ENCODE measurements around the genes ETFDH and TRIM61.

DNA sequence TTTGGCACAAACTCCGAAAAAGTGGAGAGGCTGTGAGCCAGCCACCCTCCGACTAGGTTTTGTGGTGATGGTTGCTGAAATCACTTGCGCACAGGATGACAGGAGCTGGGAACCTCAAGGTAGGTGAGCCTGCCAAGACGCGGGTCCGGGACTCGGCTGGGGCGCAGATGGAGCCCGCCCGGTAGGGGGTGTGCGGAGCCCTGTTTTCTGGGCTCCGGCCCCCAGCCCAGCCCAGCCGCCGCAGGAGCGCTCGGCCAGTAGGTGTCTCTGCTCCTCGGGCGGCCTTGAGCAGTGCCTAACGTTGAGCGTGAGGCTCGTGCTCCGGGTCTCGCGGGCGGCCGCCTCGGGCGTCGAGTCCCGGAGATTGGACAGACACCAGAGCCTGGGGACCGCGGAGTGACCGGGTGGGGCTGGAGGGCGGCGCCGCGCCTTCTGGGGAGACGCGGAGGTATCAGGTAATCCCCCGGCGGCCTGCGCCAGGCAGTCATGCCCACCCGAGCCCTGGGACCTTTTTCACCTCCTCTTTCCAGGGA, 14.3 kb upstream of the FGG start:
- RRBS: under 1% methylated on average over 24 of the region's 43 CpGs

GRCh38 chr4:155666195-155666629, 436 bp upstream of the GUCY1A1 start:
- RRBS: no CpG with 5 or more reads among the region's 2 CpGs

GRCh38 chr4:155881529-155882132, 15.6 kb upstream of the ASIC5 start:
- RRBS: no CpG with 5 or more reads among the region's 1 CpG

DNA sequence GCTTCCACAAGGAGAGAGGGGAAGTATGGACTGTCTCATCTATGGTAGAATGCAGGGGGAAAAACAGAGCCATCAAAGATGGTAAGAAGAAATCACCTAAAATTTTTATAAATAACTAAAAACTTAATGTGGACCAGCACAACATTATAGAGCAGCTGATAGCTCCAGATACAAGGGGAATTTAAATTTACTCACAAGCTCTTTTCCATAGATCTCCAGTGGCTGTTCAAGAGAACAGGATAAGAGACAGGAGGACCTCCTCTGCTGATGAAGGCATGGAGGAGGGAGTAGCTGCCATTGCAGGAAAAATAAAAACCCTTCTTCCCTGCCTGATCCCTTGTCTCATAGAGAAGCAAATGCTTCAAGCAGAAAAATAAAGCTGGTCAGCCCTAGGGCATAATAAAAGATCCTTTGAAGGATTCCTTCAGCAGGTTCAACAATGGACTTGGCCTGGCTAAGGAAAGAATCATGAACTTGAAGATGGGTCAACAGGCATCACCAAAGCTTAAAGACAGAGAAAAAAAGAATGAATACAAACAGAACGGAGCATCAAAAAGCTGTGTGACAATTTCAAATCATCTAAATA, 113.5 kb downstream of the GASK1B start:
- RRBS: no CpG with 5 or more reads among the region's 1 CpG

- RRBS: no CpG with 5 or more reads among the region's 4 CpGs
Measured at GRCh38 chr4:158196845-158197542, 13.3 kb upstream of the TMEM144 start.

DNA sequence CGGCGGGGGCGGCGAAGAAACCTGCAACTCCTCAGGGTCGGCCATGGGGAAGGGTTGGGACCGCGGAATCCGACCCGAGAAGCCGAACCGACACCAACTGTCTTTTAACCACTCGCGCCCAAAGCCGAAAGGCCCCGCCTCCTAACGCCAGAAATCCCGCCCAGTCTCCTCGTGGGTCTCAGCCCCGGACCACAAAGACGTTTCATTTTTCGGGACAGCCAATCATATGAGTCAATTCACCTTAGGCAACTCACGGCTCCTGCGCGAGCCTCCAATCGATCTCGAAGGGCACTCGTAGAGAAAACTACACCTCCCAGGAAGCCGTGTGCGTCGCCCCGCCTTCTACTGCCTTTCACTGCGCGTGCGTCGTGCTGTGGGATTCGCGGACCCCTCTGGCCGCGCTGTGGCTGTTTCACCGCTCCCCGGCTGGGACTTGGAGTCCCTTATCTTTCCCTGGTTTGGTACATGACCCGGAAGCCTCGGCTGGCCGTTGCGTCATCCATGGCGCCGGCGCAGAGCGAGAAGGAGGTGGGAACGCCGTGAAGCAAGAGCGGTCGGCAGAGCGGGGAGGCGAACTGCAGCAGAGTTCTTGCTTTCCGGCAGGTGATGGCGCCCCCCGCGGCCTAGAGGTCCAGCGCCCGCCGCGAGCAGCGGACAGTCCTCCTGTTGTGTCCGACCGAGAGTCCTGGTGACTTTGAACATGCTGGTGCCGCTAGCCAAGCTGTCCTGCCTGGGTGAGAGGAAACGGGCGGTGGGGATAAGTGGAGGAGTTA, at the start of gene ETFDH:
Gene ETFDH (plus strand): TSS at position 540 of the 773 bp plus-strand sequence.
- RRBS: under 1% methylated on average over 14 of the region's 69 CpGs

DNA sequence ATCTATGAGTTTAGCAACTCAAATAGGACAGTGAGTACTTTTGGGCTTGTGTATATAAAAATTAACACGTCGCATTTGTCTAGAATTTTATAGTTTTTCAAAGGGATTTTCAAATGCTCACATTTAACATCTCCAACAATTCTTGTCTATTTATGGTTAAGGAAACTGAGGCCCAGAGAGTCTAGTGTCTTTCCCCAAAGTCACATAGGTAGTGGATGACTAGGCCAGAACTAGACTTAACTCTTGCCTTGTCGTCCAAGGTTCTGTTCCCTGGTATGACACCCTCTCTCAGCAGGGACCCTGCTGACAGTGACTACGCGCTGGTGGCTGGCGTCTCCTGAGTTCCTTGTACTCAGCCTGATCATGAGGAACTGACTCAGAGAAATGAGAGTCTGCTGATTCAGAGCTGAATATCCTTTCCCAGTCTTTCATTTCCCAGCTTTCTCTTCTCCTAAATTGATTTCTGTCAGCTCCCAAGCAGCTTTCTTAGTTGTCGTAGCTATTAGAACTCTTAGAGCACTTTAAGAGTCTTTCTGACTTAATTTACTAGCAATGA, 27.9 kb downstream of the FNIP2 start:
- RRBS: no CpG with 5 or more reads among the region's 7 CpGs

DNA sequence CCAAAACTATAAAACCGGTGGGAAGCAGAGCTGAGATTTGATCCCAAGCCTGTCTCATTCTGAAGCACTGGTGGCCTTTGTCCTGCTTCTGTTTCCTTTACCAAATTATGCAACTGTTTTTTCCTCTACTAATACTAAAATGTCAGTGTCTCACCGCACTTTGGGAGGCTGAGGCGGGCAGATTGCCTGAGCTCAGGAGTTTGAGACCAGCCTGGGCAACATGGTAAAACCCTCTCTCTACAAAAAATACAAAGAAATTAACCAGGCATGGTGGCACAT, 52.8 kb downstream of the FNIP2 start:
- RRBS: no CpG with 5 or more reads among the region's 3 CpGs

DNA sequence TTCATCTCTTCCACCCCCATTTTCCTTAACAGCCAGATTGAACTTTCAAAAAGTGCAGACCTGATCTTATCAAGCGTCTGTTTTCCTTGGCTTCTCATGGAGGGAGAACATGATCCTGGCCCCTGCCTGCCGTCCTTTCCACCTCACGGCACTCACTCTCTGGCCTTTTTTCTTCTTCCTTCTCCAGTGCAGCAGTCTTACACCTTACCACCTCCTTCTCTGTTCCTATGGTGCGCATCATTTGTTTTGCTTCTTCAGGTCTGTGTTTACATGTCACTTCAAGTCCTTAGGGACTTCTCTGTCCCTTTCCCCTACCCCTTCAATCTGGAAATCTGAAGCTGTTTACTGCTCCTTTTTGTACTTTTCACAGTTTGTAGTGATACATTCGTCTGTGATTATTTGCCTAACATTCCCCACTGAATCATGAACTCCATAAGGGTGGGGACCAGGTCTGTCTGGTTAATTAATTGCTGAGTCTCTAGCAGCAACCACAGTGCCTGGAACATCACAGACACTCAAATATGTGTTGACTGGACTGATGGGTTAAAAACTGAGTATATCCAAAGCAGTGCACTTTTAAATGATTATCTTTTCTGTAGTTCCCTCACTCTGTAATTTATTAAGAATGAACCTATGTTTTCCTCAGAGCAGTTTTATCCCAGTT, 55.9 kb downstream of the FNIP2 start:
- RRBS: no CpG with 5 or more reads among the region's 5 CpGs

- RRBS: no CpG with 5 or more reads among the region's 13 CpGs
Measured at GRCh38 chr4:158830525-158831551, 62.0 kb downstream of the FNIP2 start.

DNA sequence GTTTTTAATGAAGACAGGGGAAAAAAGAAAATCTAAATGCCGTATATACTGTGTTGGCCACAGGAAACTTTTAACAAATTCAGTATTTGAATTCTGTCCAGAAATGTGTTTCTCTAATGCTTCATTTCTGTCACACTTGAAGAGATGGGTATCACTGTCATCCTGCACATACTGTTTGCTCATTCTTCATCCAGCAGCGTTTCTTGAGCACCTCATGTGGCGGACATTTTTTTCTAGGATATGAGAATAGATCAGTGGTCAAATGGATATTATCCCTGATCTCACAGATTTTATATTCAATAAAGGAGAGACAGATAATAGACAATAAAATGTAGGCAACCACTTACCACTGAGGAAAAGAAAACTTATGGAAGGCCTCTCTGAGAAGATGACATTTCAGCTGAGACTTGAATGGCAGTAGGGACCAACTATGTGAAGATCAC, 74.4 kb downstream of the FNIP2 start:
- RRBS: no CpG with 5 or more reads among the region's 3 CpGs

DNA sequence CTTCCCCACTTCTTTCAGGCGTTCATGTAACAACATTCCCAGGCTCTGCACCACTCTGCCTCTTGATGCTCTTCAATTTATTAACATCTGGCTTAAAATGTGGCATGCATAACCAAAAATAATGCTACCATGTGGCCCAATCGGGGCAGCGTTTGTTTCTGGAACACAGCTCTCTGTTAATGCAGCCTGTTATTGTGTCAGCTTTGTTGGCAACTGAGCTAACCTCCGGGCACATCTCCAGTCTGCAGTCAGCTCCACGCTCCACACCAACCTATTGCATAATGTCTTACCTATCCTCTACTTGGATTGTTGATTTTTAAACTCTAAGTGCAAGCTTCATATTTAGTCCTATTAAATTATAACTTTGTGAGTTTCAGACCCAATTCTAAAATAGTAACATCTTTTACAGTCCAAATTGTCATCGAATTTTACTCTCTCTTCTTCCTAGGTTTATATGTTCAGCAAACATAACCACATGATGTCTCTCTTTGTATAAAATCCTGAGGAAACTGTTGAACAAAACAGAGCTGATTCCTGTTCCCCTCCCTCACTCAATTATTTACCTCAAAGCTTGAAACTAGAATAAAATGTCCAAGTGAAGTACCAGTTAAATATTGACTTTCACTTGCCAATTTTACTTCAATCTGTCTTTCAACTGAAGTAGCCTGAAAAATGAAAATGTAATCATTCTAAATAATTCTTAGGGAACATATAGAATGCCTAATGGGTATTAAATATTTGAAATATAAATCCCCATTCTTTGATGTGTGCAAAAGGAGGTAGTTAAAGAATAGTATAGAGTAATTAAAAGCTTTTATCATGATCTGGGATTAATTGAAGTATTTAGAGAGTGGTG, 24.3 kb downstream of the C4orf45 start:
- RRBS: no CpG with 5 or more reads among the region's 6 CpGs

DNA sequence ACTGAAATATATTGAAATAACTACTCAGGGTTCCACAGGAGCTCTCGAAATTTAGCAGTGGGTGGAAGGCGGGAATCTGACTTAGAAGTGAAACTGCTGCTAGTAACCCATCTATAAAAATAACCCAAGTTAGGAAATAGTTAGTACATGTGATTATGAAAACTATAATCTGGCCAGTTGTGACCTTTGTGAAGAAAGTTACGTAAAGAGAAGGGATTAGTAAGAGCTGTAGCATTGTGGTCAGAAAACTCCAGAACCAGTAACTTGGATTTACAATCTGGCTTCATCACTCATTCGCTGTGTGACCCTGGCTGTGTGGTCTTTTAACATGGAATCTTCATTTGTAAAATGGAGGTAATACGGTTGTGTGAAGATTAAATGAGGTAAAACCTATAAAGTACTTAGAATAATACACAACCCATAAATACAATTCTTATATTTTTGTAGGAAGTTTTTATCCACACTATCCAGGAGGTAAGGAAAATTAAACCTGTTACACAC, 175.6 kb downstream of the RAPGEF2 start:
- RRBS: no CpG with 5 or more reads among the region's 5 CpGs

DNA sequence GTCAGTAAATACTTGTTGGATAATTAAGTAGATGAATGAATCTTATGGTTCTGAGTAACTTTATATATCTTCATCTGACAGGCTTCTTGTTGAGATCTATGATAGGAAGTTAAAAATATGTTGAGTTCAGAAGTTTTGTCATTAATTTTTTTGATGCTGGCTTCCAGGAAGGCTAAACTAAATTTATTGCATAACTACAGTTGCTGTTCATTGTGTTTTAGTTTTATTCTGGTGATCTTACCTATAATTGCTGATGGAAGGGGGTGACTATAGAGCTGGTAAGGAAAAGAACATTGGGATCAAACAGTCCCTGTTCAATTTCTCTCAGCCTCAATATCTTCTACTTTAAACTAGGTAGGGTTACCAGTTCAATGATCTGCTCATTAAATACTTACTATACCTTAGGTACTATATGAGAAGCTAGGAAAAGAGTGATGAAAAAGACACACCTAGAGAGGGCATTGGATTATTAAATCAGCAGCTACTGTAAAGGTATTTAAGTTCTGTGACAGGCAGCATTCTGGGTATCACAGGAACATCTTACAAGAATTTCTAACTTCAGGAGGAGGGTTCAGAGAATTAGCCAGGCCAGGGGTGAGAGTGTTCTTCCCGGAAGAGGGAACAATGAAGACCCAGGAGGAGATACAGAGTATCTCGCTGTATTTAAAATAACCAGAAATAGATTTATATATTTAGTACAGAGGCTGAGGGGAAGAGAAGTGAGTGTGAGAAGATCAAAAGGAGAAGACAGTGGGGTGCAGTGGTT, 186.5 kb downstream of the RAPGEF2 start:
- RRBS: no CpG with 5 or more reads among the region's 2 CpGs

DNA sequence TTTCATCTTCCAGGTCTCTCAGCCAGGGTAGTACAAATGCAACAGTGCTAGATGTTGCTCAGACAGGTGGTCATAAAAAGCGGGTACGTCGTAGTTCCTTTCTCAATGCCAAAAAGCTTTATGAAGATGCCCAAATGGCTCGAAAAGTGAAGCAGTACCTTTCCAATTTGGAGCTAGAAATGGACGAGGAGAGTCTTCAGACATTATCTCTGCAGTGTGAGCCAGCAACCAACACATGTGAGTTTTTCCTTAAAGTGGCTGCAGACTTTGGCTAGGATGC, 242.2 kb downstream of the RAPGEF2 start:
- RRBS: no CpG with 5 or more reads among the region's 5 CpGs

- RRBS: 6% methylated on average over 3 of the region's 25 CpGs
Measured at GRCh38 chr4:164977229-164978041, at the start of gene TRIM61. Gene TRIM61, minus strand, starts transcription at chr4:164977657.

DNA sequence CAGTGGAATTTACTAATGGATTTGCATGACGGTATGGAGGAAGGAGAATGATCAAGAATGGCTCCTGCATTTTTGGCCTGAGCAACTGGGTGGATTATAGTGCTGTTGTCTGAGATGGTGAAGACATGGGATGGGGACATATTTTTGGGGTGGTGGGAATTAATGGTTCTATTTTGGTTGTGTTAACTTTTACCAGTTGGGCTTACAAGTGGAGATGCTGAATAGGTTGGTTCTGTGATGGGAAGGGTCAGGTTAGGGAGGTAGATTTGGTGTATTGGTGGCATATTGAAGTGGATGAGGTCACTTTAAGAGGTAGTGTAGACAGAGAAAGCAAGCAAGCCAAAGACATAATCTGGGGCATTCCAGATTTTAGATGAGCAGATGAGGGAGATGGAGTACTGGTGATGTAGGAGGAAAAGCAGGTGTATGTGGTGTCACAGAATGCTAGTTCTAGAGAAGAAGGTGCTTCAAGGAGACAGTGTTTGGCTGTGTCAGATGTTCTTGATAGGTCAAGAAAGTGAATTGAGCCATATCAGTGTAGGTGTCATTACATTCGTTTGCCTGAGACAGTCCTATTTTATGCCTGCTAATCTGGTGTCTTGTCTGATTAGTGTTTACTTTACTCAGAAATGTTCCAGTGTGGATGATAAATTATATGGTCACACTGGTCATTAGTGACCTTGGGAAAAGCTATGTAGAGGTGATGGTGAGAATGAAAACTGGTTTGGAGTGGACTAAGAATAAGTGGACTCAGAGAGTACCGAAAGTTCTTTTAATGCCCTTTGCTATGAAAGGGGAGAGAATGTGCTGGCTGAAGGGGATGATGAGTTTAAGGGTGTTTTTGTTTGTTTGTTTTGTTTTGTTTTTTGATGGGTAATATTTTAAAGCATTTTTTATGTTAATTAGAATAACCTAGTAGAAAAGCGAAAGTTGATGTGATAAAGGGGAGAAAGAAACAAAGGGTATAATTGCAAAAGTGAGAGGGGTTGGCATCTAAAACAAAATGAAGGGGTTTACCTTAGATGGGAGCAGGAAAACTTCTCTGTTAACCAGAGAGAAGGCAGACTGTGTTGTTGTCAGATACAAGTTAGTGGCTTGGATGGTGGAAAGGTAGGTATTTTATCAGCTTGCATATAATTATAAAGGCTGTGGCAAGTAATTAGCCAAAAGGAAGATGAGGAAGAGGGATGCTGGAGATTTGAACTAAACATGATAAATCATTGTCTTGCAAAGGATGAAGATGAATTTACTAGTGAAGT, 32.5 kb downstream of the GK3 start:
- RRBS: no CpG with 5 or more reads among the region's 4 CpGs

All from retinal pigment epithelial cell (primary cell).